Subcutaneous adipose tissue (tissue), 3 donors: ENCODE data around the genes ADCY7, NKD1 and SNX20.

DNA sequence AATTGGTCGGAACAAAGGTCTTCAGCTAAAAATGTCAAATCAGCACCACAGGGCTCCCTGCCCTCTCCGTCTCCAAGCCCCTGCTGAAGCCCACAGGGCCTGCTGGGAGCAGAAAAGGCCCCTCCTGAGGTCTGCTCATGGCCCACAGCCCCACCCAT lies 155.7 kb downstream of the ZNF423 start:
- PRO-cap, result no peak
- RAMPAGE, long total RNA, 3 experiments, result no peak in any of the 3 experiments

DNA sequence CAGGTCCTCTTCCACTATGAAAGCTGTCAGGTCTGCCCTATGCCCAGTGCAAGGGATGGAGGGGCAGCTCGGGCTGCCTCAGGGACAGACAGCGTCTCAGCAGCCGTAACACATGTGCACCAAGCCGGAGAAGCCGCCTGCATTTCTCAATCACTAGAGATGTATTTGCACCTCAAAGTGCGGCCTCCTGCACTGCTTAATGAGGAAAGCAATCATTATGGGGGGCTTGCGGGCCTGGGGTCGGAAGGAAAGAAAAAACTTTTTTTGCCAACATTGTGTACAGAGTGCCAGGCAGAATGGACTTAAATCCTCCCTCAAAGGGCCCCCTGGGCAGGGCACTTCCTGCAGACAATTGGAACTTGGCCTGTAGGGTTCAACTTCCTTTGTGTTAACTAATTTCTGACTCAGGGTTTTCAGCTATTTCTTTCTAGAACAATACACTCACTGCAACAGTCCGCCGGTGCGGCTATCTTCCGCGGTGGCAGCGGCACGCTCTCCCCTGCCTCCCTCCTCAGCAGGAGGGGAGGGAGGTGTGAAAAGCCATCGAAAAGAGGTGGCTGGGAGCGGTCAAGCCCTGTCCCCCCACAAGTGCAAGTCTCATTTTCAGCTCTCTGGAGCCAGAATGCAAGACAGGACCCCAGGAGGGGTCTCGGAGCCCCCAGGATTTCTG lies 101.2 kb downstream of the ZNF423 start:
- PRO-cap, result unidirectional peak, plus-strand start at position 449 of the sequence
- RAMPAGE, long total RNA, 3 experiments, result no peak in any of the 3 experiments

GRCh38 chr16:50229033-50229855 lies 37.1 kb upstream of the ADCY7 start:
- PRO-cap, result no peak
- RAMPAGE, long total RNA, 3 experiments, result no peak in any of the 3 experiments

DNA sequence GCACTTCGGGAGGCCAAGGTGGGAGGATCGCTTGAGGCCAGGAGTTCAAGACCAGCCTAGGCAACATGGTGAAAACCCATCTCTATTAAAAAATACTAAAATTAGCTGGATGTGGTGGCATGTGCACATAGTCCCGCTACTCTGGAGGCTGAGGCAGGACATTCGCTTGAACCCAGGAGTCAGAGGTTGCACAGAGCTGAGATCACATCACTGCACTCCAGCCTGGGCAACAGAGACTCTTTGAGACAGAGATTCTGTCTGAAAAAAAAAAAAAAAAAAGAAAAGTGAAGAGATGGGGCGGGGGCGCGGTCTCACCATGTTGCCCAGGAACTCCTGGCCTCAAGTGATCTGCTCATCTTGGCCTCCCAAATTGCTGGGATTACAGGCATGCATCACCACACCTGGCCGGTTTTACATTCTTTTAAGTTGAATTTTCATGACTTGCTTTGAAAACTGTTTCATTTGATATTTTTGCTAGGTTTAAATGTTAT lies 29.4 kb upstream of the ADCY7 start:
- PRO-cap, result no peak
- RAMPAGE, long total RNA, 3 experiments, result no peak in any of the 3 experiments

- PRO-cap, result bidirectional peak, plus-strand start at chr16:50266557, minus-strand start at chr16:50266511
- RAMPAGE, long total RNA, 3 experiments, result start-site peak on the plus strand in 1 of 3 experiments, at chr16:50266509-50266620 at its widest, 37 reads per replicate
These were observed at the start of gene ADCY7 for GRCh38 chr16:50266250-50266756. TSS of gene ADCY7 (plus strand) at chr16:50266551.

- PRO-cap, result bidirectional peak, plus-strand start at chr16:50548396, minus-strand start at chr16:50548232
- RAMPAGE, long total RNA, 3 experiments, result no peak in any of the 3 experiments
These were observed at the start of gene NKD1 for GRCh38 chr16:50548065-50549052. TSS of gene NKD1 (plus strand) at chr16:50548396.

DNA sequence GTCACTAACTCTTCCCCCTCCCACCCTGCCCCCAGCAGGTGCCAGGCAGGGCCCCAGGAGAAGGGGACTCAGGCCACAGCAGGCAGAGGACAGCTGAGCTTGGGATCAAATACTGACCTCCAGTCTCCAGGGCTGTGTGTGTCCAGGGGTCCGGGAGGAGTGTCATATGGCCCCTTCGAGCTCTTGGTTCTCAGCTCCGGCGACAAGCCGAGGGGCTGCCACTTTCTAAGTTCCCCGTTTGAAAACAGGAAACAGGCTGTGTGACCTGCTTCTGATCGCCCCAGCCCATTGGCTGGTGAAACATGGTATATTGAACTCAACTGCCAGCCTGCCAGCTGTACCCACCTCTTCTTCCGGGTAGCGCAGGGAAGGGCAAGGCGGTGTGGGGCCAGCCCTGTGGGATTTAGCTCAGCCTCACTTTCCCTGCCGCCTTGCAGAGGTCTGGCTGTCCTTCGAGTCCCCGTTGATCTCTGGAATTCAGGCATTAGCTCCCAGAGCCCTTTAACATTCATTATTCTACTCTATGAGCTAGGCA lies at the start of gene SNX20:
TSS of gene SNX20 (minus strand) at position 240 of the 535 bp plus-strand sequence.
- PRO-cap, result bidirectional peak, plus-strand start at position 365 of the sequence, minus-strand start at position 240 of the sequence
- RAMPAGE, long total RNA, 3 experiments, result start-site peak on the minus strand in 1 of 3 experiments, centred at position 223 of the sequence, 10 reads per replicate

- PRO-cap, result no peak
- RAMPAGE, long total RNA, 3 experiments, result no peak in any of the 3 experiments
These were observed 2.7 kb upstream of the SNX20 start for GRCh38 chr16:50683594-50684389.

GRCh38 chr16:50841853-50842586 lies 100.1 kb downstream of the CYLD start:
- PRO-cap, result no peak
- RAMPAGE, long total RNA, 3 experiments, result no peak in any of the 3 experiments

DNA sequence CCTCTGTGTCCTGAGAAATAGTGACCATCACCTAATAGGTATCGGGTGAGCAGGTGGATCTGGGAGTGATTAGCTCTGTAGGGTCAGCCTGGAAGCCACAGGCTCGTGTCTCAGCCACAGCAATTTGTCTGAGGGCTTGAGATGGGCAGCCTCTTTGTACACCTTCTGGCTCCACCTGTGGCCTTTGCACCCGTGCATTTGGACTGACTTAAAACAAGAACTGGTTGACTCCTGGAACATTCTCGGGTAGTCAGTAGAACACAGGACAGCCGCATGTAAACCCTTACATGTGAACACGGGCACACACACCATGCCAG lies 35.9 kb downstream of the SALL1 start:
- PRO-cap, result no peak
- RAMPAGE, long total RNA, 3 experiments, result no peak in any of the 3 experiments

GRCh38 chr16:51181019-51182033 lies 30.3 kb upstream of the SALL1 start:
- PRO-cap, result no peak
- RAMPAGE, long total RNA, 3 experiments, result no peak in any of the 3 experiments

- PRO-cap, result no peak
- RAMPAGE, long total RNA, 3 experiments, result no peak in any of the 3 experiments
These were observed 485.9 kb upstream of the SALL1 start for GRCh38 chr16:51636915-51637500.

GRCh38 chr16:51880569-51881228 lies 666.2 kb downstream of the TOX3 start:
- PRO-cap, result no peak
- RAMPAGE, long total RNA, 3 experiments, result no peak in any of the 3 experiments

- PRO-cap, result no peak
- RAMPAGE, long total RNA, 3 experiments, result no peak in any of the 3 experiments
These were observed 290.6 kb downstream of the TOX3 start for GRCh38 chr16:52256351-52256826.

GRCh38 chr16:52537123-52537989 lies 9.6 kb downstream of the TOX3 start:
- PRO-cap, result no peak
- RAMPAGE, long total RNA, 3 experiments, result no peak in any of the 3 experiments

GRCh38 chr16:52544468-52544793 lies 2.5 kb downstream of the TOX3 start:
- PRO-cap, result no peak
- RAMPAGE, long total RNA, 3 experiments, result no peak in any of the 3 experiments

DNA sequence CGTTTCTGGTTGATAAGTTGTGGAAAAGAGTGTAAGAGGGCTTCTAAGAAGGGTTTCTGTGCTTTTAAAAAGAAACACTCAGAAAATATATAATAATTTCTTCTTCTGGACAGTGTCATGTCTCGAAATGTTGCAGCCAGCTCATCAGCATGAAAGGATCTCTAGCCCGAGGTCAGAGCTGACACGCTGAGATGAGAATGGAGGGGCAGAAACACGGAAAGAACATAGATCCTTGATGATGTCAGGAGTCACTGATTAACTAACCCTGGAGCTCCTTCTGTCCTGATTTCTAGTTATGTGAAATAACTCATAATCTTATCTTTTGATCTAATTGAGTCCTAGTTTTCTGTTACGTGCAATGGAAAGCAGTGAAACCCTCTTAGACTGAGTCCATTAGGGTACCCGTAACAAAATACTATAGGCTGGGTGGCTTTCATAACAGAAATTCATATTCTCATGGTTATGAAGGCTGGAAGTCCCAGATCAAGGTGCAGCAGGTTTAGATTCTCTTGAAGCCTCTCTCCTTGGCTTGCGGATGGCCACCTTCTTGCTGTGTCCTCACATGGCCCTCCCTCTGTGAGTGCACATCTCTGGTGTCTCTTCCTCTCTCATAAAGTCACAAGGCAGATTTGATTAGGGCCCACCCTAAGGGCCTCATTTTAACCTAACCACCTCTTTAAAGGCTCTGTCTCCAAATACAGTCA lies 10.4 kb upstream of the TOX3 start:
- PRO-cap, result no peak
- RAMPAGE, long total RNA, 3 experiments, result no peak in any of the 3 experiments

DNA sequence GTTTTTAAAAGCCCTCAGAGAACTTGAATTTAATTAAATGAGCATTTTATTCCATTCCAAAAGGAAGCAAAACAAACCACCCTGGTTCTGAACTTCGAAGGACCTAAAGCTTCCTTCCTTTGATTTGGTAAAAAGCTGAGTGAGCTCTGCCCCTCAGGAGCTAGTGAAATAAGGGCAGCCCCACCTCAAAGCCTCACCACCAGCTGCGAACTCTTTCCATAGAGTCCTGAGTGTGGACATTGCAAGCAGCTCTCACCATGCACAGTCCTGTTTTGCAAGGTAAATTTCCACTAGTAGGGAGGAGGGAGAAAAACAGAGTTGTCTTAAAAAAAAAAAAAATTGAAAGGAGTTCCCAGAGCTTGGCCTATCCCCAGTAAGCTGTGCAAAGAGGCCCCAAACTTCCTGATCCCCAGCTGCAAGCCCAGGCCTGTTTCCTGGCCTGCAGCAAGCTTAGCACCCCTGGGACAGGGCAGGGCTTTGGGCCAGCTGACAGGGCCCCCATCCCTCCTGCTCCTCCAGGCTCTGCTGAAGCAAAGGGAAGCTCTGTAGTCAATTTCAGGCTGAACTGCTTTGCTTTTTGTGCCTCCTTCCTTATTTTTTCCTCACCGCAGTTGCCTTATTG lies 11.1 kb downstream of the CHD9NB start:
- PRO-cap, result no peak
- RAMPAGE, long total RNA, 3 experiments, result no peak in any of the 3 experiments

- PRO-cap, result no peak
- RAMPAGE, long total RNA, 3 experiments, result no peak in any of the 3 experiments
These were observed 83.6 kb downstream of the CHD9 start for GRCh38 chr16:53138005-53139257.

- PRO-cap, result no peak
- RAMPAGE, long total RNA, 3 experiments, result no peak in any of the 3 experiments
These were observed 188.9 kb upstream of the RBL2 start for GRCh38 chr16:53245305-53245926.